PFSK-1 (cell line): ENCODE measurements around the gene XPC.

DNA sequence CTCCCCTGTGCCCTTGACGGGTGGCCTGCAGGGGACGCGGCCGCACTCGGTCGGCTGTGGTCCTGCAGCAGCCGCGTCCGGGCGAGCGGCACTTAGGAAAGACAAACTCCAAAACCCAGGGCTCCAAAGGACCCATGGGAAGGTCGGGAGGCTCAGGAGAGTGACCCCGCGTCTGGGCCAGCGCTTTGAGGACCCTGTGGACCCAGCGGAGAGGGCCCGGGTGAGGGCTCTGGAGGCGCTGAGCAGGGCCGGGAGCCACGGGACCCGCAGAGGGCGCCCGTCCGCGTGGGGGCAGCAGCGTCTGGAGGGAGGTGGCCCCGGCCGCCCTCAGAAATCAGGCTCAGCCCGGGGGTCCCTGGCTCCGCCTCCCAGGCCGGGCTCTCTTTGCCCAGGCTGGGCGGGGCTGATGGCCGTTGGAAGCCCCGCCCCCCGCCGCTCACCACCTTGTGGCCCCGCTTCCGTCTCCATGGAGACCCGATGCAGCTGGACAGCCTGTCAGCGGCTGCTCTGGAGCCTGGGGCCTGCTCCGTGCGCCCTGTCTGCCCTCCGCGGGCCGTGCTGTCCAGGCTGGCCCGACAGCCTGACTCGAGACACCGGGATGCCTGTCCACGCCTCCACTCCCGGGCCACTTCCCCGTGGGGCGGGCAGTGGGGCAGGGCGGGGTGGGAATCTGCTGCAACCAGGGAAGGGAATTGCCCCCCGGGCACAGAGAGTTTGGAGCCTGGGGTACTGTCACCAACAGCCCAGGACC is 34.7 kb upstream of the RPL32 start:
- RRBS = 85% methylated on average over 3 of the region's 54 CpGs

DNA sequence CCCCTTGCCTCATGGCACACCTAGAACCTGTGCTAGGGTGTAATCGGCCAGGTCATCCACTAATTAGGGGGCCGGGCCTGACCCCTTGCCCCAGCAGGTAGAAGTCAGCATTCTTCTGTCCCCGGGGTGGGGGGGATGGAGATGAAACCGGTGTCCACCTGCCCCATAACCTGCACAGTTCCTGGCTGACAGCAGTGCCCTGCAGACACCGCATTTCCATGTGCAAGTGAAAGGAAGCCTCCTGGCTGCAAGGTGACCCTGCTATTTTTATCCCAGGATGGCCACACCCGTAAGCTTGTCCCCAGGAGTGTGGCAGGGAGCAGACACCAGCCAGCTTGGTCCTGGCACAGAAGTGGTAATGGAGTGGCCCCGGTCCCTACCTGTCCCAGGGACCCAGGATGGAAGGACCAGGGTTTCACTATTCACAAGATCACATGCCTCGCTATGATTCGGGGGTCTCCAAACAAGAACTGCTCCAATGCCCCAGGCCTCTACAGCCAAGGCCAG is 85.3 kb upstream of the RPL32 start:
- RRBS = 67% methylated on average over 1 of the region's 9 CpGs

DNA sequence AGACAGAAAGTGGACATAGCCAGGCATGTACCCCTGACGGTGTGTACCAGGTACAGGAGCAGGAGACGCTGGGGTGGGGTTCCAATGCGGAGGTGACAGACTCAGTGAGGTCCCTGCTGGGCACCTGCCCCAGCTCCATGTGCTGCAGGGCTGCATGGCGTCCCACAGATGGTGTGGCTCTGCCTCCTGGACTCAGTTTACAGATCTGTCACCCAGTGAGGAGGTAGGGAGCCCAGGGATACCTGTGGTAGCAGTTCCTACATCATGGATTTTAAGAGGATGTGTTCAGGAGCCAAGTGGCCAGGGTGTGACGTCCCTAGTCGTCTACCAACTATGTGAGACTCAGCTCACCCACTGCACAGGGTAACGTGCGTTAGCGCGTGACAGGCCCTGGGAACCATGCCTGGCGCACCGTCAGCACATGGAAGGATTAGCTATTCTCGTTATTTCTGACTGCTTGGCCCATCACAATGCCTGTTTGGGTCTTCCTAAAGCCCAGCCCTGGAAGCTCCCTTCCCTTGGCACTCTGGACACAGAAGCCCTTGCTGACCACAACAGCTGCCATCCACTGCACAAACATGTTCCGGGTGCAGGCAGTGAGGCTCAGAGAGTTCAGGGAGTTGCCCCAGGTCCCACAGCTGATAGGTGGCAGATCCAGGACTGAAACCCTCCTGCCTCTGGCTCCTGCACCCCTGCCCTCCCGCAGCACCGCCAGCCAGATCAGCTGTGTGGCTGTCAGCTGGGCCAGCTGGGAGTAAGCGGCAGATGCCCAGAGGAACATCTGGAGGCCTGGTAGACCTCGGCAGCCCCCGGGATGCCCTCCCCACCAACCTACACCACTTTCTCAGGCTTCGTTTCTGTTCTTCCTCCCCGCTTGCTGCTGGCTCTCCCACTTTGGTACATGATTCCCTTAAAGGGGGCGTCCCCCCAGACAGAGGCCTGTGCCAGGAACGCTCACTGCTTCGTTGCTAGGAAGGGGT is 91.0 kb upstream of the RPL32 start:
- RRBS = no CpG with 5 or more reads among the region's 24 CpGs

GRCh38 chr3:12954780-12955480 is 113.6 kb upstream of the RPL32 start:
- RRBS = no CpG with 5 or more reads among the region's 15 CpGs

DNA sequence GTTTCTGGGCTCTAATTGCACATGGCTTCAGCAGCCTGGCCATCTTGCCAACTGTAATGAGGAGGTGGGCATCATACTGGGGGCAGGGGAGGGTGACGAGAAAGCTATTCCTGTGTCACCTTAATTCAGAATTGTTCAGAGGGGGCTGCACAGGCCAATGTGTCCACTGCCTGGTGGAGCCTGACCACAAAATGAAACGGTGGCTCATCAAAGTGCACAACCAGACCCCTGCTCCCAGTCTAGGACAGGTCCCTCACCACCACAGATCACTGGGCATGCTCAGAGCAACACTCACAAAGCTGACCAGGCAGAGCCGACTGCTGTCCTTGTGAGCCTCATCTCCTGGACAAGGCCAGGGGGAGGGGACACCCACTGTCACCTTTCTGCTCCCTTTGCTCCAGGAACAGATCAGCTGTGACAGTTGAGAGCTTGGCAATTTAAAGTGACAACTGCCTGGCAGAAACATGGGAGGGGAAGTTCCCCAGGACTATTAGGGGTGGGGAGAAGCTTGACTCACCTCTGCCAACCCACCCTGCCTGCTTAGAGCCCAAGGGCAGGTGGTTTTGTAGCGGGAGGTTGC is 80.7 kb downstream of the IQSEC1 start:
- RRBS = no CpG with 5 or more reads among the region's 4 CpGs

GRCh38 chr3:13002389-13002632 is 70.9 kb downstream of the IQSEC1 start:
- RRBS = no CpG with 5 or more reads among the region's 1 CpG

- RRBS = no CpG with 5 or more reads among the region's 14 CpGs
These were observed 32.4 kb upstream of the FBLN2 start for GRCh38 chr3:13516470-13516914.

GRCh38 chr3:13877794-13878703 is 1.8 kb downstream of the WNT7A start:
- RRBS = 19% methylated on average over 11 of the region's 72 CpGs

DNA sequence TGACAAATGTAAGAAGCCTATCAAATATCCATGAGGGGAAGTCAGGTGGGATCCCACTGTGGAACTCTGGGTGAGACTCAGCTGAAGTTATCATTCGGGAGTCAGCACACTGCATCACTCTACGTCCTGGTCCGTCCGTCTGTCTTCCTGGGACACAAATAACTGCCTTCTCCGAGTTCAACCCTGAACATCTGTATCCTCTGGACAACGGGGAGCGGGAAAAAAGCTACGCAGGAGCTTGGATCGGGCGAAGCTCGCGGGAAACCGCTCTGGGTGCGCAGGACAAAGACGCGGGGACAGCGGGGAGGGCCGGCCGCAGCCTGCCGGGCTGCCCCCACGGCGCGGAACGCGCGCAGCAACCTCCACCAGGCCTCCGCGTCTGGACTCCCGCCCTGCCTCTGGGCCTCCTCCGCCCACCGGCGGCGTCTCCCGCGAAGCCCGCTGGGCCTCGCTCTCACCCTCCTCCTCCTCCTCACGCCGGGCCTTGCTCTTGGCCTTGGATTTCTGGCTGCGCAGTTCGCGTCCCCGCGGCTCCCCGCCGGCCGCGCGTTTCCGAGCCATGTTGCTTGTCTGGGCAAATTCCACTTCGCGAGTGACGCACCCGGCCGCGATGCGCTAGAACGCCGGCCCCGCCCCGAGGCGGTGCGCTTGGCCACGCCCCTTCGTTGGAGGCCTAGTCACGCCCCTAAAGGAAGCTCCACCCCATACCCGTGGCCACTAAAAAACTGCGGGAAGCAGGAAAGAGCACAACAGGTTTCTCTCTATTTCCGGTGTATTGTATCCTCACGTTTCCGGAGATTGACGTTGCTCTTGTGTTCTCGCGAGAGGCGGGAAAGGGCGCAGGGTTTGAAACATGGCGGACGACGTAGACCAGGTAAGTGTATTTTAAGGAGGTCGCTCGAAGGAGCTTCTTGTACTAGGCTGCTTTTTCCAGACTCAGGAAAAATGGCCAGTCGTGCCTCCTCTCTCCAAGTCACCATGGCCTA is at the start of gene XPC:
Gene XPC (minus strand): TSS at position 594 of the 986 bp plus-strand sequence.
- RRBS = under 1% methylated on average over 33 of the region's 82 CpGs

DNA sequence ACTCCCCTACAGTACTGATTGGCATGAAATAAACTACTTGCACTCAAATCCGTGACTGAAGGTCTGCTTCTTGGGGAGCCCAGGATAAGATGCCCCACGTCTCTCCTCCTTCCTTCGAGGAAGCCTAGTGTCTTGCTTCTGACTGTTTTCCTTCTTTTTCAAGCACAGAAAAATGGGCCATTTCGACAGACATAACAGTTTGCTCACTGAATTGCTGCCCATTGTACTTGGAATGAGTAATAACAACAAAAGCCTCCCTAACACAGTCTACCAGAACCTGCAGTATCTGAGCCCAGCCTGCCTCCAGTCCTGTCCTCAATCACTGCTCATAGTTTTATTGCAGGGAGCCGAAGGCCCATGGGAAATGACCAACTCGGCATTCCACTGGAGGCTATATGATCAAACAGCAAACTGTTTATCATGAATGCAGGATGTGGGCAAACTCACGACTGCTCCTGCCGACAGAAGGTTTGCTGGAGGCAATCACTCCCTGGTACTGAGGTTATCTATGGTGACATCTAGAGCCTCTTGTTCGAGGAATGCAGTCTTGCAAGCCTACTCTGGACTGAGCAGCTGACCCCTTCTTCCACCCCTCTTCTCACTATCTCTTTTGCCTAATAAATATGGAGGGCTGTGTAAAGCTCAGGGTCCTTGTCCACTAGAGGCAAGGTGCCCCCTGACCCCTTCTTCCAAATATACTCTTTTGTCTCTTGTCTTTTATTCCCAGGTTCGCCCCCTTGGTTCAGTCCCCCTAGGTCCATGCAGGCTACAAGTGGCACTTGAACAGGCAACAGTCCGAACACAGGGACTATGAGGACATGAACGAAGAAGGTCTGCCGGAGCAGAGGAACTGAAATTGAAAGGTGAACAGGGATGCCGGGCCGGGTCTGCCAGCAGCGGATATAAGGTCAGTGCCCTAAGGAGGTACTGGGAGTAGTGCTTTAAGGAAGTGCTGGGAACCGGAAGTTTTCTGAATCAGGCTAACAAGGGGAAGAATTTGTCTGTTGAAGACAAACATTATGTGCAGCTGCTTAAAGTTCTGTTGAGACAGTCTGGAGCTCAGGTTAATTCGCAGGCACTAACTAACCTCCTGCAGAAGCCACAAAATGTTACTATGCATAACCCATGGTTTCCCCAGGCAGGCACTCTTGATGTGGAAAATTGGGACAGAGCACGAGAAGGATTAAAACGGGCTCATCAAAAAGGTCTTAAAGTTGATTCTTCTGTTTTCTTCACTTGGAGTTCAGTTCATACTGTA is 46.5 kb downstream of the LSM3 start:
- RRBS = 2% methylated on average over 3 of the region's 20 CpGs

DNA sequence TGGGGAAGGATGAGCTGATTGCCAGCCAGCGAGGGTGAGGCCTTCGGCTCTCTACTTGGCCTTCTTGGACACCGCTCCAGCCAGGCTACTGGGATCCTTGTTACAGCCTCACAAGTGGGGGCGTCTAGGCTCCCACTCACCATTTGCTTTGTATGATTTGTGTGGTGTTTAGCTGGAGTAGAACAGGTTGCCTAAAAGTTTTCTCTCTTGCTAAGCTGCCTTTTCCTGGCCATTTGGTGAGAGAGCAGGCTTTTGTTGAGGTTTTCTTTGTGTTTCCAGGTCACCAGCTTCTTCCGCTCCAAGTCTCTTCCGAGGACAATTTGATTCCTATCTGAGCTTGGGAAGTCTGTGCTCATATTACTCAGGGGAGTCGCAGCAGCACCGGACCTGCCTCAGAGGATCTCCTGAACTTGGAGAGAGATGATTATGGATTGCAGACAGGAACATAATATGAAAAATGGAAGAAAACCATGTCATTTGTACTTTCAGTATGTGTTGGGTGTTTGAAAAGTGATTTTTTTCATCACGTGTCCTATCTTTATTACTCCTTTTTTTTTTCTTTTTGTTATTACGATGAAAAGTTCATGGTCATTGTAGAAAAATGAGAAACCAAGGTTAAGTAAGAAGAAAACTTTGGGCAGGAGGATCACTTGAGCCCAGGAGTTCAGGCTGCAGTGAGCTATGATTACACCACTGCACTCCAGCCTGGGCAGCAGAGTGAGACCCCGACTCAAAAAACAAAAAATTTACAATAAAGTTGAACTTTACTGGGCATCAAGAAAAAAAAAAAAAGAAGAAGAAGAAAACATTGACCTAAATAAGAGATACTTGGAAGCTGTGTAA is 64.5 kb downstream of the LSM3 start:
- RRBS = no CpG with 5 or more reads among the region's 11 CpGs

DNA sequence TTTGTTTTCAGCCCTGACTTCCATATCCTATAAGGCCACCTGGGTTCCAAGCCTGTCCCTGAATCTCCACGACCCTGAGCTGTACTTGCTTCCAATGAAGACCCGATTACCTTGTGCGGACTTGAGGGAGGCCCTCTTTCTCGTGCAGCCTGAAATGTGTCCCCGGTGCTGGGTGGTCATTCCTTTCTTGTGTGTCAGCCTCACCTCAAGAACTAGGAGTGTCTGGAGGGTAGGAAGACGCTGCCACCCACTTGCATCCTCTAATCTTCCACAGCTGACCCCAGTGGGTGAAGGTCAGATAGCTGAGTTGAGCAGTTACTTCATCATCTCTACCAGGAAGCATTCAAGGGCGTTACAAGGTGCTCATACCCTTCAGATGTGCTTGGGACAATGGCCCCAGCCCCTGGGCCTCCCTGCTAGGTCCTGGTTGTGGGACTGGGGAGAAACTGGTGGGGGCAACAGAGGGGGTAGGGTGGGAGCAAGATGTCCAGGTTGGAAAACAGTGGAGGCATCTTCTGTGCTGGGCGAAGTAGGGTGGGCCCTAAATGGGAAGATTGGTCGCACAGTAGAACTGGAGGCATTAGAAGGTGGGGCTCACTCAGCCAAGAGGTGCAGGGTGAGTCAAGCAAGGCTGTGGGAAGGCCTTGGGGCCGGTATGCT is 74.2 kb downstream of the LSM3 start:
- RRBS = no CpG with 5 or more reads among the region's 10 CpGs

DNA sequence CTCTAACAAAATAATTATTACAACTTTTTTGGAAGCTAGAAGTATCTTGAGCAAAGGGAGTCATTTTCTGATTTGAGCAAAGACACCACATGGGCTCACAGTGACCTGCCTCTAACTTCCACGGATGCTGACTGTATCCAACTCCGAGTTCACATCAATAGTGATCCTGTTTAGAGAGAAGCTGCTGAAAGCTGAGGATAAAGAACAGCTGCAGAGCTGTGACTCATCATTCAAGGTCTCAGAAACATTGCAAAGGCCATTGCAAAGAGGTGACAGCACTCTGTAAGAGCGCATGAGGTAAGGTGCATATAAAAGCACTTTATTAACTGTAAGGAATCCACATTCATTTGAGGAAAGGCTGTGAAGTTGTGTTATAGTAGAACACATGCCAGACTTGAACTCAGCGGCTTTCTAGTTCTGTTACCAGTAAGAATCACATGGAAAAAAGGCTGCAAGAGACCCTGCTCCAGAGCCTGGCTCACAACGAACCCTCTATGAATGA is 111.0 kb downstream of the LSM3 start:
- RRBS = no CpG with 5 or more reads among the region's 5 CpGs

GRCh38 chr3:14295785-14296270 is 106.6 kb upstream of the SLC6A6 start:
- RRBS = no CpG with 5 or more reads among the region's 6 CpGs

- RRBS = no CpG with 5 or more reads among the region's 5 CpGs
These were observed 82.8 kb upstream of the SLC6A6 start for GRCh38 chr3:14319464-14320060.

DNA sequence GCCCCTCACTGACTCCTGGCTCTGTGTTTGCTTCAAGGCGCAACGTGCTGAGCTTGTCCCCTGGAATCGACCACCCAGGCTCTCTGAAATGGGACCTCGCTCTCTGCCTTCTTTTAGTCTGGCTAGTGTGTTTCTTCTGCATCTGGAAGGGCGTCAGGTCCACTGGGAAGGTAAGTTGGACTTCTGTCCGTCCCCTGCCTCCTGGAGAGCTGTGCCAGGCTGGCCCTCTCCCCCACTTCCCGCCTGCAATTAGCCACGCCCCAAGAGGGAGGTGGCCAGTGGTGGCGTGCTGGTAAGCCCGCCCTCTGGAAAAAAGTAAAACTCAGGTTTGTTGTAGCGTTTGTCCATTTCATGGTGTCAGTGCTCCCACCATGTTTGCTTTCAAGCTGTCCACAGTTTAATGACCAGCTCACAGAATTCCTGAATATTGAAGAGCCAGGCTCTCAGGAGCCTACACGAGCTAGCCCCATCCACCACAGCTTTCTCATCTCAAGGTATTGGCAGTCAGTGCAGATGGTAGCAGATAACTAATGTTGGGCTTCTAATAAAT is 55.6 kb downstream of the SLC6A6 start:
- RRBS = no CpG with 5 or more reads among the region's 12 CpGs

DNA sequence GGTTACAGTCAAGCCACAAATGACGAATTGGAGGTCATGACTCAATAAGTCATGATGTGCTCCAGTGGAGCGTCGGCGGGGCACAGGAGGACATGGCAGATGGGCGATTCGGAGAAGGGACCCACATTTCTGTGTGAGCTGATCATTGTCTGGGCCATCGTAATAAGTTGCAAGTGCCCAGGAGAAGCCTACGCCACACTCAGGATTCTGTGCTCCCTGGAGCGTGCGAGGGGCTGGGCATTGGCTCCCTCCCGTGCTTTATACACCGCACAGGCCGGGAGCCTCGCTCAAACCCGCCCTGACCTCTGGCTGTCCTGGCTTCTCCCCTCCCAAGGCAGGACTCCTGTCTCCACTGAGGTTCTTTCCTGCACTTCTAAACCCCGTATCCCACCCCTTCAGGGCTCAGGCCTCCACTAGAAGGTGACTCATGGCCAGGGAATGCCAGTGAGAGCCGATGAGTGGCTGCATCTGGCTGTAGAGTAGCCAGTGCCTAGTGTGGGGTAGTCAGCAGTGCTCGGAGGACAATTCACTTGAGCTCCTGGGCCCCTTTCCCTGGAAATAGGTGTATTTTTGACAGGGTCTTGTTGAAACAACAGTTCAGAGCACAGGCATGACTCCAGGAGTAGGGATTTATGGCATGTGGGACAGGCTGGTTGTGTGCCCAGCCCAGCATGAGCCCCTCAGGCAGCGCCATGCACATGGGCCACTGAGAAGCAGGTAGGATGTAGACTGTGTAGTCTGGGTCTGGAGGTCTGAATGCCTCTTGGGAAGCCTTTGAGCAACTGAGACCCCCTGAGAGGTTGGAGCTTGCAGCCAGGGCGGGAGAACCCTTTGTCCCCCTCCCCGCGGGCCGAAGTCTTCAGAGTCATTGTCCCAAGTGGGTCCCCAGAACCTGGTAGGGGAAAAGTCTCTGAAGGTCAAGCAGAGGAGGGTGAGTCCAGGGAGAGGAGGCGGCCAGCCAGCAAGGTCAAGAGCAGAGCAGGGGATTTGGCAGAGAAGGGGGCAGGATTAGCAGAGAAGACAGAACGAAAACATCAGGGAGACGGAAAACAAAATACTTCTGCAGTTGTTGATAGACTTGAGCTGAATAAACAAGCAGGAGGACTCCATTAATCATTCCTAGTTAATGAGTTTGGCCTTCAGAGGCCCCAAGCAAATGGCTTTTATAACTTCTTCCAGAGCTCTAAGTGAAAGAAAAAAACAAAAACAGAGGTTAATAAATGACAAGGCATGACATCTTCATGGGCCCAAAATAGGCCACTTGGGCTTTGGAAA is 67.1 kb downstream of the GRIP2 start:
- RRBS = no CpG with 5 or more reads among the region's 26 CpGs

DNA sequence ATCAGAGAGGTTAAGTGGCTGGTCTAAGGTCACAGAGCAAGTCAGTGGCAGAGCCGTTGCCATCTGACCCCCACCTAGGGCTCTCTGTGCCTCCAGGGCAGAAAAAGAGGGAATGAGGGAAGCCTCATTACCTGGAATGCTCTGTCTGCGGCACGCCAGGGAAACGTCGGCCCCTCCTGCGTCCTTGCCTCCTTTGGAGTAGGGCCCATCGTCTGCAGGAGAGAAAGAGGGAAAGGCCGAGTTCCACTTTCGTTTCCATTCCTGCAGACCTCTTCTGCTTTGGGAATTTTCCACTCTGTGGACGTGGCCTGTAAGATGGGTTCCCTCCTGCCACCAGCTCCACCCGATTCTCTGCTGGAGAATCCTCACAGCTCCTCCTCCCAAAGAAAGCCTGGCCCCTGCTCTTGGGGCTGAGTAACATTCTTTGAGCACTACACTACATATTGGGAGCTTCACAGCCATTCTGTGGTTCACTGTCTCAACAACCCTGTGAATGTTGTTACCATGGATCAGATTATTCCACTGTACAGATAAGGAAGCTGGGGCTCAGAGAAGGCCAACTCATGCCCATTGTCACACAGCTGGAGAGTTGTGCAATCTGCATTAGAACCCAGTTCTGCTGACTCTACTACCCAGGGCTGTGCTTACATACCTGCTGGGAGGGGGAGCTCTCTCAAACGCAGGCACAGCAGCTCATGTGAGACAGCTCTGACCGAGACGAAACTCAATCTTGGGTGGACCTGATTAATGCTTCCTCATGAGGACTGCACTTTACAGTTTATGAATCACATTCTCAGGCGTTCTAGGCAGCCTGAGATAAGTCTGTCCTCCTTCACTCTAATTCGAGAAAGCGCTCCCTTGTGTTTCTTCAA is 14.2 kb downstream of the GRIP2 start:
- RRBS = no CpG with 5 or more reads among the region's 17 CpGs

- RRBS = no CpG with 5 or more reads among the region's 3 CpGs
These were observed 234 bp upstream of the C3orf20 start for GRCh38 chr3:14674807-14675006.

GRCh38 chr3:14879056-14879824 is 60.5 kb downstream of the FGD5 start:
- RRBS = no CpG with 5 or more reads among the region's 13 CpGs